Lung (tissue), 4 donors: ENCODE measurements around a stretch of chr2.

DNA sequence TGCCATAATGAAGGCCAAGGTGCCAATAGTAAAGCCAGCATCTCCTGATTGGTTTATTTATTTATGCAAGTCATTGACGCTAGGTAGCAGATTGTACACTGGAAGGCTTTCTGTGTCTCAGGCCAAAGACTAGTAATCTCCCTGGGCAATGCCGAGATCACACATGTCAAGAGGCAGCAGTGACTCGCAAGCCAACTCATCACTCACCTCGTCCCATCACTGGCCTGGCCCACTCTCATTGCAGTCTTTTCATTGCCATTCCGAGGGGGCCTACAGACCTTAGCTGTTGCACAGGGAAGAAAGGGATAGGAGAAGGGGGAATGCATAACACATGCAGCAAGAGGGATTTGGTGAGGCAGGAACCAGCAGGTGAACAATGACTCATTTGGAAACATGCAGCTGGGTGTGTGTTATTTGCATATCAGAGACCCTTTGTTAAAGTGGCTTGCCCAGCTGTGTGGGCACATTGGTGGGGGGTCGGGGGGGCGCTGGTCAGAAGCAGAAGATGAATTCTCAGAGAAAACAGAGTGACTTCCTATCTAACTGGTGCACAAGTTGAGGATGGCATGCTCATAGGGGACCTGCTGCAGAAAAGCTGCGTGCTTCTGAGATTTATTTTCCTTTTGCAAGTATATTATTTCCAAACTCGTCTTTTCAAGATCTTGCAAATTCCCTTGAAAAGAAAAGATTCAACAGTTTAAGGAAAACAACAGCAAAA, 448.6 kb upstream of the HNRNPA3 start:
- PRO-cap, result no peak
- RAMPAGE, long total RNA, result no peak
- RRBS, result no CpG with 5 or more reads among the region's 9 CpGs

DNA sequence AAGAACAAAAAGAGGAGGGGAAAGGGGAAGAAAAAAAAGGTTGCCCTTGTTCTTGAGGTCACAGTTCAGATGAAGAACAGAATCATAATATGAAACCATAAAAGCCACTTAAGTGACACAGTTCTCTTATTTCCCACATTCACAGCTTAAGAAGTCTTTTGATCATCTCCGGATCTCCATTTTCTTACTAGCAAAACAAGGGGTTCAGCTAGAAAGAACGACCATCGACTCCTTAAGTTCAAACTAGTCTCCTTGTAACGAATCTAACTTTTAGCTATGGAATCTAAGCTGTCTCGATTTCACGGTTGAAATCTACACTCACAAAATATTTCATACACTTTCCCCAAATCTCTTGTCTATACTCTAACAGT, 386.1 kb upstream of the HNRNPA3 start:
- PRO-cap, result no peak
- RAMPAGE, long total RNA, result no peak
- RRBS, result no CpG with 5 or more reads among the region's 6 CpGs

- PRO-cap, result no peak
- RAMPAGE, long total RNA, result no peak
- RRBS, result no CpG with 5 or more reads among the region's 3 CpGs
Observed at GRCh38 chr2:177117344-177117696, 95.3 kb upstream of the HNRNPA3 start.

GRCh38 chr2:177213607-177214066, 1.0 kb downstream of the HNRNPA3 start:
- PRO-cap, result no peak
- RAMPAGE, long total RNA, result no peak
- RRBS, result no CpG with 5 or more reads among the region's 12 CpGs

- PRO-cap, result no peak
- RAMPAGE, long total RNA, result no peak
- RRBS, result no CpG with 5 or more reads among the region's 5 CpGs
Observed at GRCh38 chr2:177218846-177219664, 6.5 kb downstream of the HNRNPA3 start.

GRCh38 chr2:177222559-177223706, 10.3 kb downstream of the HNRNPA3 start:
- PRO-cap, result no peak
- RAMPAGE, long total RNA, result no peak
- RRBS, result no CpG with 5 or more reads among the region's 8 CpGs

DNA sequence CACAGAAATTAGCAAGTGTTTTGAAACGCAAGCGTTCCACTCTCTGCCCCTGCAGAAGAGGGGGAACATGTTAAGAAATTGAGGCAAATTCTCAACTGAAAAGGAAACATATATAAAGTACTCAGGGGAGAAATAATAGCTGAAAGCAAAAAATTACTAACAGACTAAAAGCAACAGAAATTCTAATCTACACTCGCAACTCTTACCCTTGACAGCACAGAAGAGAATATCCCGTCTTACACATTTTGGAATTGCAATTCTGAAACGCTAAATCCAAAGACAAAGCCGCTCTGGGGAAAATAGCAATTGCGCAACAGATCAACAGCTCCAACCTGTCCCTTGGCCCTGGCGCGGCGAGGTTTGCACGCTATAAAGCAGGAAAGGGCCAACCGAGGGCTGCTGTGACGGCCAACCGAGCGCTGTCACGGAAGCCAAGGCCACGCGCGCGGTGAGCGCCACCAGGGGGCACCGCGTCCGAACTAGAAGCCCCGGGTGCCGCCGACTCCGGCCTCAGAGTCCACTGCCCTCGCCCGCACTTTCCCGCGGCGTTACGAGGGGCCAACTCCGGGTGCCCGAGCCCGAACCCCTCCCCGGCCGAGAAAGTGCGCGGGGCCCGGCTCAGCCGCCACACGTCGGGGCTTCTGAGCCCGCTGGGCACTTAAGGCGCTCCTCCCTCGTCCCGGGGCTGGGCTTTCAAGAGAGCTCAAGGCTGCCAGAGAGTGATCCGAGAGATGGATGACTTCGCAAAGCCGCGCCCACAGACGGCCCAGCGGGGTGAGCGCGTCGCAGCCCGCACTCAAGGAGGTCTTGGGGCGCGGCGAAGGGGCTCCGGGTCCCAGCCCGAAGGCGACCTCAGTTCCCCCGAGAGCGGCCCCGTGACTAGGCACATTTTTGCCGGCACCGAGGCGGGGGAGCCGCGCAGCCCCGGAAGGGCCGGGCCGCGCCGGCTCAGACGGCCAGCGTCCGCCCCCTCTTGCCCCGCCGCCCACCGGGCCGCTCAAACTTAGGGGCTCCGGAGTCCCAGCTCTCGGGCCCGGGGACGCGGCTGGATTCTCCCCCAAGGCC, 998 bp downstream of the NFE2L2 start:
- PRO-cap, result bidirectional peak, plus-strand start at position 513 of the sequence, minus-strand start at position 355 of the sequence; bidirectional peak, plus-strand start at position 795 of the sequence, minus-strand start at position 643 of the sequence; bidirectional peak, plus-strand start outside the sequence, minus-strand start at position 996 of the sequence
- RAMPAGE, long total RNA, result no peak
- RRBS, result 2% methylated on average over 33 of the region's 90 CpGs

DNA sequence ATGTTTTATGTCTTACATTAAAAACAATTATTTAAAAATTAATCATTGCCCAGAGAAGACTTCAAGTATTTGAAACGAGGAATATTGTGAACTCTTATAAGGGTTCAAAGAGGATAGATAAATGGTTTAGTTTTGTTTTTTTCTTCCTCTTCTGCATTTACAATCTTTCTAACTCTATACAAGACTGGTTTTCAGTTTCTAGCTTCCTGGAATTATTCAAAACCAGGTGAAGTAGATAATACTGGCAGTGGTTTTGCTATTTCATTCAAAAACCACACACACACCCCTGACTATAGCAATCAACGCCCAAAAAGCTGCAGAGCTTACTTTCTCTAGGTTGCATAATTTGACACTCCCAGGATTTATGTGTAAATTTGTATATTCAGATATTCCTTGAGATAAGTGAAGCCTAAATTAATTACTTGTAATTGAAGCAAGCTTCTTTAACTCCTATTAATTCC, 1.3 kb upstream of the NFE2L2 start:
- PRO-cap, result no peak
- RAMPAGE, long total RNA, result no peak
- RRBS, result no CpG with 5 or more reads among the region's 2 CpGs

- PRO-cap, result no peak
- RAMPAGE, long total RNA, result no peak
- RRBS, result no CpG with 5 or more reads among the region's 12 CpGs
Observed at GRCh38 chr2:177553289-177553924, 811 bp upstream of the TTC30B start.

DNA sequence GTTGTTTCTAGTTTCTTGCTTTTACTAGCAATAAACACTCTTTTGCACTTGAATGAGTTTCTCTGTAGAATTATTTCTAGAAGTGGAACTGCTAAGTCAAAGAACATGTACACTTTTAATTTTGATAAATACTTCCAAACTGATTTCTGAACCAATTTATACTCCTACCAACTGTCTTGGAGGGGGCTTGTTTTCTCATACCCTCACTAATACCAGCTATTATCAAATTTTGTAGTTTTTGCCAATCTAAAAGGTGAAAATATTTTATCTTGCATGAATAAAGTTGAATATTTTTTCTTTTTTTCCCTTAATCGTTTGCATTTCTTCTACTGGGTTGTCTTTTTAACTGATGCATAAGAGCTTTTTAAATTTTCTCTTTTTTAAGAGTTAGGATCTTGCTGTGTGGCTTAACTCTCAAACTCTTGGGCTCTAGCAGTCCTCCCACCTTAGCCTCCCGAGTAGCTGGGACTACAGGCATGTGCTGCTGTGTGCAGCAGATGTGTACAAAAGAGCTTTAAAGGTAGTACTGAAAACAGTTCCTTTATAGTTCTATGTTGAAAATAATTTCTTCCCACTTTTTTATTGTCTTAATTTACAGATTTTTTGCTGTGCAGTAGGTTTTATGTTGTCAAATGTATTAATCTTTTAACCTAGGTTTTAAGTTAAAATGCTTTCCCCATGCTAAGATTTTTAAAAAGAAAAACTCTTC, 13.3 kb downstream of the PRKRA start:
- PRO-cap, result no peak
- RAMPAGE, long total RNA, result no peak
- RRBS, result no CpG with 5 or more reads among the region's 2 CpGs

- PRO-cap, result no peak
- RAMPAGE, long total RNA, result no peak
- RRBS, result no CpG with 5 or more reads among the region's 26 CpGs
Observed at GRCh38 chr2:178531172-178532066, 51.2 kb downstream of the PLEKHA3 start.

- PRO-cap, result no peak
- RAMPAGE, long total RNA, result no peak
- RRBS, result no CpG with 5 or more reads among the region's 13 CpGs
Observed at GRCh38 chr2:178538807-178539777, 58.8 kb downstream of the PLEKHA3 start.

- PRO-cap, result no peak
- RAMPAGE, long total RNA, result no peak
- RRBS, result no CpG with 5 or more reads among the region's 6 CpGs
Observed at GRCh38 chr2:178547492-178547786, 67.2 kb downstream of the PLEKHA3 start.

- PRO-cap, result no peak
- RAMPAGE, long total RNA, result no peak
- RRBS, result no CpG with 5 or more reads among the region's 7 CpGs
Observed at GRCh38 chr2:178568979-178569589, 88.8 kb downstream of the PLEKHA3 start.

GRCh38 chr2:178670665-178671107, 136.5 kb downstream of the TTN start:
- PRO-cap, result no peak
- RAMPAGE, long total RNA, result no peak

GRCh38 chr2:178688581-178689331, 118.5 kb downstream of the TTN start:
- PRO-cap, result no peak
- RAMPAGE, long total RNA, result no peak
- RRBS, result no CpG with 5 or more reads among the region's 10 CpGs

- PRO-cap, result no peak
- RAMPAGE, long total RNA, result no peak
- RRBS, result 95% methylated on average over 3 of the region's 22 CpGs
Observed at GRCh38 chr2:178775506-178776768, 31.3 kb downstream of the TTN start.

- PRO-cap, result no peak
- RAMPAGE, long total RNA, result no peak
- RRBS, result no CpG with 5 or more reads among the region's 2 CpGs
Observed at GRCh38 chr2:178804082-178804324, 3.2 kb downstream of the TTN start.

DNA sequence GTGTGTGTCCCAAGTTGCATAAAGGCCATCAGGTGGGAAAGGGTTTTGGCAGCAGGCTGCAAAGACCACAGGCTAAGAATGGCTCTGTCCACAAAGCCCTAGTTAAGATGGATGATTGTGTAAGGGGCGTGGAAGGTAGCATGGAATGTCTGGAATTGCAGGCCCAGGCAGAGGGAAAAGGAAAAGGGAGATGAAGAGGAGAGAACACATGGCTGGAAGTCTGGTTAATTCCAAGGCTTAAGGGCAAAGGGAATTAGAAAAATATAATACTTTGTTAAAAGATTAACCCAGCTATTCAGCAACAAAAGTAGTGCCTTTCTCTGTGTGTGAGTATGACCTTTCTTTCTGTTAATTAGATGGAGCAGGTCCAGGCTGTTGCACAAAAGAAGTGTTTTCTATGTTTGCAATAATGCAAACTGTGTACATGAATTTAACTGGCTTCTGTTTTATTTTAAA, 8.7 kb upstream of the CCDC141 start:
- PRO-cap, result no peak
- RAMPAGE, long total RNA, result no peak
- RRBS, result no CpG with 5 or more reads among the region's 1 CpG

DNA sequence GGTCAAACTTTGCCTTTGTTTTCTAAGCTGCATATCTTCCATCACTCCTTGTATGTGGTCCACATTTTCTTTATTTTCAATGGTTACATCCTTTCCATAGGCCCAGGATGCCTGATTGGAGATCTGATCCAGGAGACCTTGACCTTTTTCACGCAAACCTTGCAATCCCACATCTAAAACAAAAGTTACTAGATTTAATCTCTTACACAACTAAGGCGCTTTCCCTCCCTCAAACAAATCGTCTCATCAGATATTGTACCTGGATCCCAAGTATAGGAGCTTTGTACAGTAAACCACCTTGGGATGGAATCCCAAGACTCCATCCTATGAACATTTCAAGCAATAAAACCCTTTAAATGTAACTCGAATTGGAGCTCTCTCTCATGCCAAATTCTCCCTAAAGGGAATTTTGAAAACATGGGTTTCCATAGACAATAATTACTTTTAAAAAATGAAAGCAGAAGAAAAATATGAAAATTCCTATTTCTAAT, 71.9 kb upstream of the CCDC141 start:
- PRO-cap, result no peak
- RAMPAGE, long total RNA, result no peak
- RRBS, result no CpG with 5 or more reads among the region's 4 CpGs